Left lobe of liver (tissue), 1 donor: ENCODE data around the genes MORN5 and ZBTB26.

DNA sequence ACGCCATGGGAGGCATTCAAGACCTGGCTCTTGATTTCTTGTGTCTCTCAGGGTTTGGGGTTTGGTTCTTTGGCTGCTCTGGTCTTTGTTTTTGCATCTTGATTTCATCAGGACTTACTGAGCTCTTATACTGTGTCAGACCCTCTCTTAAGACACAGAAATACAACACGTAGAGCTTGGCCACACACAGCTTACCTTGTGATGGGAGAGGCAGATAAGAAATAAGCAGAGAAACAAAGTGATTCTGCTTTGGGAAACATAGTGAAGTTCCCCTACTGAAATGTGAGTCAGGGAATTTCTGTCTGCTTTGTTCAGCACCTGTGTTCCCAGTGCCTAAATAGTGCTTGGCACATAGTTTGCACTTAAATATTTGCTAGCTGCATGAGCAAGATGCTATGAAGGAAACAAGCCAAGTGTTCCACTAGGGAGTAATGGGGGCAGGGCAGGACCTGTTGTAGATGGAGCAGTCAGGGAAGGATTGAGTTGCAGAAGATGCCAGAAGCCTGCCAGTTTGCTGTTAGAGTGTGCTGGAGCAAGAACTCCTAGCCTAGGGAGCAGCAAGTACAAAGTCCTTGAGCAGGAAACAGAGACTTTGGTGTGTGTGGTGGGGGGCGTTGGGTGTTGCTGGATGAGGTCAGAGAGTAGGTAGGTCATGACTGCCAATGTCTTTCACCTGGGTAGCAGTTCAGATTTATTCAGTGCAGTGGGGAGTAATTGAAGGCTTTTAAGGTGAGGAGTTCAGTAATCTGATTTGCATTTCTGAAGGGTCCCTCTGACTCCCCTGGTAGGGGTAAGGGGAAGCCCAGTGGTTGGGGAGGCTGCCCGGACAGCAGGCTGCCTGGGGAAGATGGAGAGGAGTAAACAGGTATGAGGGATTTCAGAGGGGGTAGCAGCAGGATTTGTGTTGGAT is 87.5 kb downstream of the DAB2IP start:
- PRO-cap = no peak

GRCh38 chr9:121739612-121740379 is 88.4 kb downstream of the DAB2IP start:
- PRO-cap = no peak

- PRO-cap = no peak
Observed at GRCh38 chr9:121753762-121754595, 102.5 kb downstream of the DAB2IP start.

GRCh38 chr9:121772569-121773725 is 121.5 kb downstream of the DAB2IP start:
- PRO-cap = no peak

DNA sequence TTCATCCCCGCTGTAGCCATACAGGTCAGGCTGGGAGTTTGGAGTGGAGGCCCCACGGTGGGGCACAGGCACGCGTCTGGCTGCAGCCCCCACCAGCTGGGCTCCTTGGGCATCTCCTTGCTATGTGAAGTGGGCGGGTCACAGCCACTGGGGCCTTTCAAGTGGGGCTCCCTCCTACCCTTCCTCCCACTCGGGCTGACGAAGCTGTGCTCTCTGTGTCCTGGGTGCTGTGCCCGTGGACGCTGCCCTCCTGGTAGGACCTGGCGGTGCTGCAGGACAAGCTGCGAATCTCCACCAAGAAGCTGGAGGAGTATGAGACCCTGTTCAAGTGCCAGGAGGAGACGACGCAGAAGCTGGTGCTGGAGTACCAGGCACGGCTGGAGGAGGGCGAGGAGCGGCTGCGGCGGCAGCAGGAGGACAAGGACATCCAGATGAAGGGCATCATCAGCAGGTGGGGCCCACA is 124.5 kb downstream of the DAB2IP start:
- PRO-cap = no peak

DNA sequence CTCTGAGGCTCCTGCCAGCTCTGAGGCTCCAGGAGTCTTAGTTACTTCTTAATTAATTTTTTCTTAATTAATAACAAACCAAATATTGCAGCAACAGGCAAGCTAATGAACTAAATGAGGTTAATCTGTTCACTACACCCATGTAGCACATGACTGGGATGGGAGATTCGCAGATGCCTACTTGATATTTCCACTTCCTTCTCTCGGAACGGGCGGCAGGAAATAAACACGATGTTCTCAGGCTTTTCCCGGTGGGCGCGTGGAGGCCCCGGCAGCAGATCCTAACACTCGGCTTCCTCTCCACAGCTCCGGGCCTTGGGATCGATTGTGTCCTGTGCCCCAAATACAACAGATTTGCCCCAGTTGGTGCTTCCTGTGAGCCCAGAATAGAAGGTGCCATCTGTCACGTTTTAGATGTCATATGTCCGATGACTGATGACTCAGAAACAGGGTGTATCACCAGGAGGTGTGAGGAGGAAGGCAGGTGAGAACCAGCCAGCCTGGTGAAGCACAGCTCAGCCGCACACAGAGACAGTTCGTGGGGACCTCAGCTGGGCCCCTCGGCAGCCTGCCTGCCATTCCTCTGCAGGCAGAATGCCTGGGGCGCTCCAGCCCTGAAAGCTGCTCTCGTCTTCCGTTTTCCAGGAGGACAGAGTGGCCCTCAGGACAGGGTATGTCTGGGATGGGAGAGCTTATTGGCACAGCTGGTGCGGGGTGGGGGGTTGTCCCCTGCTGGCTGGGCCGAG is 170.7 kb downstream of the DAB2IP start:
- PRO-cap = no peak

- PRO-cap = no peak
Observed at GRCh38 chr9:121913992-121914668, 179.0 kb downstream of the TTLL11 start.

- PRO-cap = no peak
Observed at GRCh38 chr9:121963450-121964259, 129.5 kb downstream of the TTLL11 start.

GRCh38 chr9:122091851-122092168 is 1.3 kb downstream of the TTLL11 start:
- PRO-cap = no peak

DNA sequence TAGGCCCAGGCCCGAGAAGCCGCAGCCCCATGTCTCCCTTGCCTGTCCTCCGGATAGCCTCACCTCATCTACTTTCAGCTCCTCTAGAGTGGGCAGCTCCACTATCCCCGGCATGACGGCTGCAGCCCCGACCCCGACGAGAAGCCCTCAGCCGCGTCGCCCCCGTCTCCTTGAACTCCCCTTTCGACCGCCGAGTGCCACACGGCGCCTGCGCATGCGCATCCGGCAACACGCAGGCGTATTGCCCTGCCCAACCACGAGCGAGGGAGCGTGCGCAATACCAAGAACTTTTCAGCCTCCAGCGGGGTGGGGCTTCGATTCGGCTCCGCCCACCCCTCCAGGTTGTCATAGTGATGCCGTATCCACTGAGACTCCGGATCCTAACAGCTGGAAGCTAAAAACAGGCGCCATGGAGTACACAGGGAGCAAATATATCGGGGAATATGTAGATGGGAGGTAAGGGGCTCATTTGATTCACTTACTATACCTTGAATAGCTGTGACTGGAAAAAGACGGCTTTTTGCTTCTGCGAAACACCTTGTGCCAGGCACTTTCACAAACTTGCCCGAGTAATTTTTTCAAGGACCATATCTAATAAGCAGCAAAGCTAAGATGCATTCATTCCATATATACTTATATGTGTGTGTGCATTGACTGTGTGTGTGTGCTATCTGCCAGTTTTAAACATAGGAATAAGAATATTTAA is at the start of gene MORN5:
MORN5 (plus strand) TSS at position 345 of the 706 bp plus-strand sequence.
- PRO-cap = bidirectional peak, plus-strand start at position 359 of the sequence, minus-strand start at position 196 of the sequence

DNA sequence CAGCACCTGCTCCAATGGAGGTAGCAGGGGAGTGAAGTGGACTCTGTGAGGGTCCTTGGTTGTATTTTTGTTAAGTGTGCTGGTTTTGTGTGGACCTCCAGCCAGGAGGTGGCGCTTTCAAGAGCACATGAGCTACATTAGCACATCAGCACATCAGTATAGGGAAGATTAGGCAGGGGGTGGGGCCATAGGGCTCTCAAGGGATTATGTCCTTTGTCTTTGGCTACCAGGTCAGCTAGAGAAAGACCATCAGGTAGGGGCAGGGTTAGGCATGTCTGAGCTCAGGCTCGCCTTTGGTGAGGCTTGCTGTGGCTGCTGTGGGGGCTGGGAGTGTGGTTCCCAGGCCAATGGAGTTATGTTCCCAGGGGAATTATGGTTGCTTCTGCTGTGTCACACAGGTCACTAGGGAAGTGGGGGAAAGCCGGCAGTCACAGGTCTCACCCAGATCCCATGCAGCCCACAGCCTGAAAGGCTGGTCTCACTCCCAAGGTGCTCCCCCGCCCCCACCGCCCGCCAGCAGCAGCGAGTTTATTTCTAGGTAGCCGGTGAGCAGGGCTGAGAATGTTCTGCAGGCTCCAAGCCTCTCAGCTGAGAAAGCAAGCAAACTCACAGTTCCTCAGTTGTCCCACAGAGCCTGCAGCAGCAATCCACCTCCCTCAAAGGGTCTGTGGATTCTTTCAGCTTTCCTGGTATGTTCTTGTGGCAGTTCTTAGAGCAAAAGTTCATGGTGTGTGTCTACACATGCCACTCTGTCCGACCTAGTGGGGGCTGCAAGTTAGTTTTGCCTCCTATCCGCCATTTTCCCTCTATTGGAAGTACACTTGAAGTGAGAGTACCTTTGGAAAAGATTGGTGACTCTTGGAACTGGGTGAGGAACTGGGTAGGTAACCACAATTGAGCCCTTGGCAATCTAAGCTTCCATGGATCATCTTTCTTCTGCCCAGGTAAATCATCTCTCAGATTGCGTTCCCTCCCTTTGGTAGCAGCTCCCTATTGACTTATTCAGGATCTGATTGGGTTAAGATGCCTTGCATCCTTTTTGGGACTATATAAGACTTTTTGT is 13.6 kb downstream of the OR1J1 start:
- PRO-cap = no peak

DNA sequence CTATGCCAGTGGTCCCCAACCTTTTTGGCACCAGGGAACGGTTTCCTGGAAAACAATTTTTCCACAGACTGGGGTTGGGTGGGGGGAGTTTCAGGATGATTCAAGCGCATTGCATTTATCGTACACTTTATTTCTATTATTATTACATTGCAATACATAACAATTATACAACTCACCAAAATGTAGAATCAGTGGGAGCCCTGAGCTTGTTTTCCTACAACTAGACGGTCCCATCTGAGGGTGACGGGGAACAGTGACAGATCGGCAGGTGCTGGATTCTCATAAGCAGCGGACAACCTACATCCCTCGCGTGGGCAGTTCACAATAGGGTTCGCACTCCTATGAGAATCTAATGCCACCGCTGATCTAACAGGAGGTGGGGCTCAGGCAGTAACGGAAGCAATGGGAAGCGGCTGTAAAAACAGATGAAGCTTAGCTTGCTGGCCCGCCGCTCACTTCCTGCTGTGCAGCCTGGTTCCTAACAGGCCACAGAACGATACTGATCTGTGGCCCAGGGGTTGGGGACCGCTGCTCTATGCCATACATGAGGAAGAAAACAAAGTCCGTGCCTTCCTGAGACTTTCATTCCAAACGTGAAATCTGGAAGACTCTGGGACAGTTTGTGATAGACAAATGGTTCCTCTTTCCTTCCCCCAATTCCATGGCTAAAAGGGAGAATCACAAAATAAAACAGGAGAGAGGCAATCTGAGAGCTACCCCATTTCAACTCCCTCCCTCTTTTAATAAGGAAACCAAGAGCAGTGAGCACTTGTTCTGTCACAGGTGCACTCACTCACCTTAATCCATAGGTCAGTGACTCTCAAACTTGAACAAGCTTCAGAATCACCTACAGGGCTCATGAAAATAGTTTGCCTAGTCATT is 12.2 kb downstream of the PDCL start:
- PRO-cap = unidirectional peak, minus-strand start at position 323 of the sequence

DNA sequence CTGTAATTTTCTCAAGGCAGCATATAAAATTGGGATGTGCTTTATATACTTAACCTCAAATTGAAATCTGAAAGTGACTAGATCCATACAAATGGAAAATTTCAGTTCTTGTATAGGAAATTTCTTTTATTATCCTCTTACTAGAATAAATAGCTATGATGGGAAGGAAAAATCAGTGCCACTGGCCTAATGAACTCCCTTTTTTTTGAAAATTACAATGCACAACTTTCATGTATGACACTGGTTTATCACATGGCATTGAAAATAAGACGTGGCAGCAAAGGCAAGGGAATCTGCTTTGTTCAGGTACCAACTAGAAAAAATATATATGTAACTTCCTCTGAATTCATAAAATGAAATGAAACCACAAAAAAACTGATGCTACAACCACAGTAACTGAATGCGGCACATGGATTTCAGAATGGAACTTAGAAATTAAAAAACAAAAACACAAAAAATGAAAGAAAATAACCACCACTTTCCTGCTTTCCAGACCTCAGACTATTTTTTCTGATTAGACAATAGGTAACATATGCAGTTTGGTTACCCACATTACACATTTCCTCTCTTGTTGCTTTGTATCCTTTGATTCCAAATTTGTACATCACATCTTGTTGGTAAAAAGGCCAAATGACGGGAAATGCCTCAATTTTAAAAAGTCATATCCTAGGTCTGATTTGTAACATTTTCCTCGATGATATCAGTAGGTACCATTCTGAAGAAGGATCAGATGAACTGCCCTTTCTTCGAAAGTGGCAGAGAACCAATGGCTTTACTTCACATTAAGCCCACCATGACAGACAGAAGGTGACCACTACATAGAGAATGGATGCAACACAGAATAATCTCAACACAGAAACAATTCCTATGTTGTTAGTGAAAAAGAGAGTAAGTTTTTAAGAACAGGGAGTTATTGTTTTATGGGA is 18.0 kb upstream of the PDCL start:
- PRO-cap = no peak

DNA sequence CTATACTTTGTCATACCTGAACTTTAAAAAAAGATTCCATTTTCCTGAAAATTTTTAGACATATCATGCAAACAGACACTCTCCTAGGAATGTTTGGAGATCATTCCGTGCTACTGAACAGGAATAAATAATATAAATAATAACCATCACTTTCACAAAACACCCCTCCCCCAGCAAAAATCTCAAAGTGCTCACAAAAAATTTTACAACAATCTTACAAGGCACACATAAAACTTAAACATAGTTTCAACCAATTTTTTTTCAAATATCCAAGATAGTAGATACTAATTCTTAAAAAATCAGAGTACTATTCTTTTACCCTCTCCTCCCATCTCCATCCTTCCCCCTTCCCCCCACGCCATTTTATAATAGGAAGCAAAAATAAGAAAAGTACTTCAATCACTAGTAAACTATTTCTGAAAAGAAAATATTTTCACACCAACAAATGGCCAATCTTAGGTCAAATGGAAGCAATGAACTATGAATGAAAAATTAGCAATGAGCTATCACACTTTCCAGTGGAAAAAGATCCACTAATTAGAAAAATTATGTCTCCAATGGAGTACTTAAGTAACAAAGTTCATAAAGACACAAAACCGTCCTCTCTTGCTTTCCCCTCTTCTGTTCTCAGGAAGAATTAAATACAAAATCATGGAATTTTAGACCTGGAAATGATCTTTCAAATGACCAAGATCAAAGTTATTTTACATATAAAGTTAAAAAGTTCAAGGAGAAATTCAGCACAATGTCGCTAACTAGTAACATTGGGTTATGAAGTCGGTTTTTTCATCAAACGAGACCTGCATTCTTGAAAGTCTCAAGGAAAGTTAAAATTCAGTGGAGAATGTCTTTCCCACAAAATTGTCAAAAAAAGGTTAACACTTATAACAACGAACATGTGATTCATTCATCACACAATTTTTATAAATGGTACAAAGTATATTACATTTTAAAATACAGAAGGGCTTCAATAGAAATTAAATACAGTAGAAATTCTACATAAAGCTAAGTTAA is 3.4 kb upstream of the RC3H2 start:
- PRO-cap = no peak

GRCh38 chr9:122930972-122931859 is at the start of gene ZBTB26:
Gene ZBTB26 (minus strand): TSS chr9:122931512.
- PRO-cap = bidirectional peak, plus-strand start at chr9:122931714, minus-strand start at chr9:122931506

DNA sequence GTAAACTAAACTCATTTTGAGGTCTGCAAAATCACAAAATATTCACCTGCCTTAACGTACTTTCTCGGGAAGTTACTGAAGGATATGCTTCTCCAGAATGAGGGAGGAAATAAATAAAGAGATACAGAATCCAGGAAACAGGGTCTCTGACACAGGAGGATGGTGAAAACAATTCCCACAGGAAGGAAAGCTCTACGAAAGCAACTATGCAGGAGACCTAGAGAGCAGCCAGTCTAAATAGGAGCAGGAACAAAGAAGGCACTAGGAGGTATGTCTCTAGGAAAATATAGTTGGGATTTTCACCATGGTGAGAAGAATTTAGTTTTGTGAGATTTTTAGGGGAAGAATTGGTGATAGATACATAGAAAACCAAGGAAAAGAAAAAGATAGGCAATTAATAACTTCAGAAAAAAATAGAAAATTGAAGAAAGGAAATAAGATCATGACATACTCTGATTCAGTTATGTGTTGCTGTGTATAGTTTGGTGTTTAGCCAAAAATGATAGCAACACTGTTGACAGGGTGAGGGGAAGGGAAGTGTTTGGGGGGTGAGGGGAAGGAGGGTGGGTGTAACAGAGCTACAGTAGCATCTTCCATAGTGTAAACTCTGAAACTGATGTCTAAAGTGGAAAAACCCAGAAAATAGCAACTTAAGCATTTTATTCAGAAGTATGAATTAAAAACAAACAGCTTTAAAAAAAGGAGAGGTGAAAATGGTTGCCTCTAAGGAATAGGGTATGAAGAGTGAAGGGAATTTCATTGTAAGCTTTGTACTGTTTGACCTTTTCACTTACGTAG is 9.8 kb downstream of the GPR21 start:
- PRO-cap = no peak

DNA sequence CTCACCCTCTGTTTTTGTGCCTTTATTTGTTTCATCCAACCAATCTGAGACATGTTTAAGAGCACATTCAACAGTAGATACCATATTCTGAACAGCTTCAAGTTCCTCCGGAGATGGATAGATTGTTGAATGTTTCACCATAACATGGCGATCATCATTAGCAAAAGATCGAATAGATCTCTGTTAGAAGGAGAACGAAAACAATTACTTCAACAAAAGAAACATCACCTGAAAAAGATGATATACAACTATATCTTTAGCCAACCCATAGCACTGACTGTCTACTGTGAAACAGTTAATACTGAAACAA is 89.4 kb downstream of the STRBP start:
- PRO-cap = no peak

GRCh38 chr9:123257252-123257941 is 11.0 kb downstream of the STRBP start:
- PRO-cap = no peak

DNA sequence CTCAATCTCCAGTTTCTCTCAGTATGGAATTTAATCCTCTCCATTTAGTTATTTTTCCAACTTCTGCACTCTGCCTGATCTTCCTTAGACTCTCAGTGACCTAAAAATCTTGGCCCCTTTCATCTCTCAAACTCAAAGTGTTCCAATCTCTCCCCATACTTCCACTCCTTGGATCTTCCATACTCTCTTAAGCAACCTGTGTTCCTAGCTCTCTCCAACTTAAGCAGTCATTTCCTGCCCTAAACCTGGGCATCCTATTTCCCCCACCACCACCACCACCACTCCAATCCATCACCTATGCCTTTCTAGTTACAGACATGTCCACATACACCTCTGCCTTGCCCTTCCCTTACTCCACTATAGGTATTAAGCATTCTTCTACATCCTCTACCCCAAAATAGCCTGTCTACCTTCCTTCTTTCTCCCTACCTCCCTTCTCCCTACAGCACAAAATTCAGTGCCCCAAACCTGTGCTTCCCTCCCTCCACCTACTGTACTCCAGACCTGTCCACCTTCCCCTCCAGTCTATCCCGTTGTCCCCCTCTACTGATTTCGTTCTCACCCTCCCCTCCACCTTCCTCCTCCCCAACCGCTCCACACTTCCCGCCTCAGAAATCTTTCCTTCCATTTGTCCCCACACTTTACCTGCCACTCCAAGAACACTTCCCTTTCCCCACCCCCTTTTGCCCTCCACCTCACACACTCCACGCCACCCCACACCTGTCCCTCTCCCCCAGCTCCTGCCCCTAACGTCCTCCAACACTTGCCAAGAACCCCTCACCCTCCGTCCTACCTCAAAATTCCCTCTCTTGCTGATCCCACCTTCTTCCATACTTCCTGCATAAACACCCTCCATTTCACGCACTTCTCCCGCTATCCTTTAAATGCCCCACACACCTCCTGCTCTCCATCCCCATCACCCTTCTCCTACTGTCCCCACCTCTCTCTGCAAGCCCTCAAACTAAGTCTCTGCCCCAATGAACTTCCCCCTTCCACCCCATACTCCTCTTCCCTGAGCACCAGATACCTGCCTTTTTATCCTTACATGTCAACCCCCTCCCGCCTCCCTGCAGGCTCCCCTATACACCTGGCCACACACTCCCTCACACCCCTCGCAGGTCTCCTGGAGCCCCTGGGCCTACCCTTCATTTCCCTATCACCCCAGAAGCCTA is 1.6 kb downstream of the STRBP start:
- PRO-cap = no peak

DNA sequence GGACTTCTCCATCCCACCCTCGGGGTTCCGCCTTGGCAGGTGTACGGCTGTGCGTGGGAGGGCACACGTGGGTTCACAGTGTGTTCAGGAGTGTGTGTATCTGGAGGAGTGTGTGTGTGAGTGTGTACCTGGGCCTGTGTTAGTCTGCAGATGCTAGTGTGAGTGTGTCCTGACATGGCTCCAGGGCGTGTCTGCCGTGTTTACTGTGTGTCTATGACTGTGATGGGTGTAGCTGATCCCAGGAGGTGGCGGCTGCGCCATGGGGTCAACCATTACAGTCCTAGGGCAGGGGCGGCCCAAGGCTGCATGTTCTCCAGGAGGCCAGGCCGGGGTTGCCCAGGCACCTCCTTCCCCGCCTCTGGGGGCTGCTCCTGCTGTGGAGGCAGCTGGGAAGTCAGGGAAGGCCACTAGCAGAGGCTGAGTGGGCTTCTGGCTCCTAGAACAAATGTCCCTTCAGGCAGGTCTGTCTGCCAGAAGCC is 21.3 kb downstream of the CRB2 start:
- PRO-cap = no peak